Mononuclear cell (primary cell): ENCODE results near the genes GOLGA5, MOAP1 and ASB2.

GRCh38 chr14:92546288-92547190 is 33.0 kb downstream of the RIN3 start:
- RRBS, result no CpG with 5 or more reads among the region's 8 CpGs

- RRBS, result 25% methylated on average over 4 of the region's 10 CpGs
These were observed 36.3 kb downstream of the RIN3 start for GRCh38 chr14:92549839-92550319.

DNA sequence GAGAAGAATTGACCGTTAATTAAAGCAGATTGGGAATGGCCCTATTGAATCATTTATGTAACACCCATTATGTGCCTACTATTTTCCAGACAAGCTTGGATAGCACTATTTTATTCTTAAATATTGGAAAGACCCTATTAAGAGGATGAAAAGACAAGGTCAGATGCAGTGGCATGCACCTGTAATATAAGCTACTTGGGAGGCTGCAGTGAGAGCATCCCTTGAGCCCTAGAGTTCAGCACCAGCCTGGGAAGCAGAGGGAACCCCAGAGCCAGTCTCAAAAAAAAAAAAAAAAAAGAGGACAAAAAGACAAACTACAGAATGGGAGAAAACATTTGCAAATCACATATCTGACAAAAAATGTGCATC is 92.3 kb downstream of the RIN3 start:
- RRBS, result no CpG with 5 or more reads among the region's 1 CpG

- RRBS, result no CpG with 5 or more reads among the region's 4 CpGs
These were observed 73.0 kb downstream of the LGMN start for GRCh38 chr14:92675494-92675747.

GRCh38 chr14:92794105-92795061 is at the start of gene GOLGA5:
Gene GOLGA5, plus strand, starts transcription at chr14:92794305.
- RRBS, result 1% methylated on average over 12 of the region's 71 CpGs

GRCh38 chr14:92922414-92922795 is 545 bp upstream of the CHGA start:
- RRBS, result no CpG with 5 or more reads among the region's 4 CpGs

GRCh38 chr14:93036798-93037457 is 78.8 kb downstream of the ITPK1 start:
- RRBS, result no CpG with 5 or more reads among the region's 9 CpGs

DNA sequence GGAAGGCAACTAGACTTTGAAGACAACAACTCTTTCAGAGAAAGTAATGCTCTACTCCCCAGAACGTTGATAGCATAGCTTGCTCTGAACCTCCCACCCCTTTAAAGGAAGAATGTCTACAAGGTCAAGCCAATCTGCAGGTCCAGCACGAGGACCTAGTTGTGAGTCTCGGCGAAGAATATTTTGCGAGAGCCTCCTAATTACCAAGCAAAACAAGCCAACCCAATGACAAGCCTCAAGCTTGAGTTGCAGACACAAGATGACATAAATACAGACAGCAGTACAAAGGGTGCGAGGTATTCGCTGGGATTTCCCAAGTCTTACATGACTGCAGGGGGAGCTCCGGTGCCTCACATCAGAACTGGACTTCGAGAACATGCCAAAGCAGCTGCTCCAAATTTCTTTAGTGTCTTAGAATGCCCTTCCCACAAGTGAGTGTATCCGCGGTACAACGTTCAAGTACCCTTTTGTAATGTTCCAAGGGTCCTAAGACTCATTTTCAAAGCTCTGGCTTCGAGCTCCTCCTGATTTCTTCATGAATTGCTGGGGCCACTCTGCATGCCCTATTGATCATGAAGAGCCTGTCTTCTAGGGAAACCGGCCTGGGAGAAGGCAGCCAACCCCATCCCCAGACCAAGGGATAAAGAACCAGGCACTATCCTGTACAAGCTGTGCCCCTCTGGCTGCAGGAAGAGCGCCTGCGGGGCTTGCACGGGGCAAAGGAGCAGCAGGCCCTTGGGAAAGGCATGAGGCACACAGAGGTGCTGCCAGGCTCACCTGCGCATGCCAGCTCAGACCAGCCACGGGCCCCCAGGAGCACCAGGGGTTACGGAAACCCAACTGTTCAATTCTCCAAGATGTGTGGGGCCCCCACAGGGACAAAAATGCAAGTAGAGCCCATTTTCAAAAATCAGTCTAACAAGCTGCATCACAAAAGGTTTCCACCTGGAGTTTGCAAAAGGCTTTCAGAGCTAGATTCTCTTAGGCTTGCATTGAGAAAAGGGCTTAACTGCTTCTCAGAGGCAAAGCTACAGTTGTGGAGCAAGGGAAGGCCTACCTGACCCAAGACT is 2.2 kb downstream of the ITPK1 start:
- RRBS, result no CpG with 5 or more reads among the region's 20 CpGs

GRCh38 chr14:93184767-93185419 is at the start of gene MOAP1:
Gene MOAP1, minus strand, starts transcription at chr14:93184897.
- RRBS, result 2% methylated on average over 46 of the region's 83 CpGs

DNA sequence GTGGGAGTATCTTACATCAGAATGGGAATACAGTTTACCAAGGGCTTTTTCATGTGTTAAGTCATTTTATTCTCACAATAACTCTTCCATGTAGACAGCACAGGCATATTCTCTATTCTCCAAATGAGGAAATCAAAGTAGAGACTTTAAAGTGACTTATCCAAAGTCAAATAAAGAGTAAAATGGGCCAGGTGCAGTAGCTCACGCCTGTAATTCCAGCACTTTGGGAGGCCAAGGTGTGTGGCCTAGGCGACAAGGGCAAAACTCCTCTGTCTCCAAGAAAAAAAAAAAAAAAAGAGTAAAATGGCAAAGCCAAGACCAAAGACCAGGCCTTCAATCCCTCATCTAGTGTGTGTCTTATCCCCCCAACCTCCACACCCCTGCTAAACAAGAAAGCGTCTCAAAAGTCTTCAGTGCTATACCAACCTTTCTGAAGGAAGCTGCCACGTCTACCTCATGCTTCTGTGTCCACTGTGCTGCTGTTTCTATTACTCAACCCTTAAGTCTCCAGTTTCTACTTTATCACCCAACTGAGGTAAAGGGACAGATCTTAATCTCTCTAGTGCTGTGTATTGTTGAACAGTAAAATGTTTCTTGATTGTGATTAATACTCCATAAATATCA is 23.6 kb downstream of the BTBD7 start:
- RRBS, result no CpG with 5 or more reads among the region's 4 CpGs

GRCh38 chr14:93688250-93689104 is 99.8 kb downstream of the PRIMA1 start:
- RRBS, result no CpG with 5 or more reads among the region's 11 CpGs

DNA sequence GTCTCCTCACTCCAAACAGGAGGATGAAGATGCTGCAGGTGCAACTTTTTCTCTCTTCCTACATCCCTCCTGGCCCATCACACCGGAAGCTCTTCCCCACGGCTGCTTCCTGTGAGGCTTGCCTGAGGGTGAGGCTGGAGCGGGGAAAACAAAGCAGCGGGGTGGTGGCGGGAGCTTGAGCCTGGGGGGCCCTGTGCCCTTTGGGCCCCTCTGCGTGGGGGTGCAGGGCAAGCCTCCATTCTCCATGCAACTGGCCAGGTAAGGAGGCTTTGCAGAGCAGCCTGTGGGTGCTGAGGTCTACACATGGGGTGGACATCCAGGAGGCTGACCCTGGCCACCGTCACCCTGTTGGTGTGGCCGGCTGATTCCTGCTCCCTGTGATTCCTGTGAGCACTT is 70.7 kb downstream of the PRIMA1 start:
- RRBS, result 64% methylated on average over 1 of the region's 8 CpGs

- RRBS, result no CpG with 5 or more reads among the region's 26 CpGs
These were observed 39.8 kb downstream of the PRIMA1 start for GRCh38 chr14:93748141-93749168.

DNA sequence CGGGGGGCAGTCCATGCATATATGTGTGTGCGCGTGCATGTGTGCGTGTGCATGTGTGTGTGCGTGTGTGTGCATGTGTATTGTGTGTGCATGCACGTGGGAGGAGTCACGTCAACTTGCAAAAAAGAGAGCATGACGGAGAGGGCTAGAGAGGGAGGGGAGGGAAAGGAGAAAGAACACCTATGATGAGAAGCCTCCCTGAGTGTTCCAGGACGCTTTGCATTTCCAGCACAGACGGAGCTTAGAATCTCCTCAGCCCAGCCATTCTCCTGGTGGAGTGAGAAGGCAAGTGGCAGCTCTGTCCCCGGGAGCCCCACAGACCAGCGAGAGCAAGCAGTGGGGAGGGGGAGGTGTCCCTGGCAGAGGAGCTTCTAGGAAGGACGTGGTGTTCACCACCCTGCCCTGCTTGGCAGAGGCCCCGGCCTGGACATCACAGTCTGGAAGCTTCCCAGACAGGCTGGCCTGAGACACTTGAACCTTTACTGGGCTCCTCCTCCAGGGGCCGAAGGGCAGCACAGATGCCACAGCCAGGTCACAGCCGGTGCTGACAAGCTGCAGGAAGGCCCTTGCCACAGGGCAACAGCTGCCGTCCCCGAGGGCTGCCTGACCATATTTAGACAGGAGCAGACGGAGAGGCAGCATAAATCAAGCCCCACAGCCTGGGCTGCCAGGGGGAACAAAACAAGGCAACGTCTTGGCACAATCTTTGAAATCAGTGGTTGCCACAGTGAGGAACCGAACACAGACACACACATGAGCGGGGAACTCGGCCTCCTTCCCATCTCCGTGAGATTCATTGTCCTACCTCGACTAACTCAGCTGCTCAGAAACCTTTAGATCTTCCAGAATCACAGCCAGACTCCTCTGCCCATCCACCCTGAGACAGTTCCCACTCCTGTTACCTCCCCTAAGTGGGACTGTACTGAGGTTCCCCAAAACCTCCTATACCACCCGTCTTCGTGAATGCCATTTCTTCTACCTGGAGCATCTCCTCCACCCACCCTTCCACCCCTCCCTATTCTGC is 28.5 kb downstream of the PRIMA1 start:
- RRBS, result 0% methylated on average over 2 of the region's 27 CpGs

DNA sequence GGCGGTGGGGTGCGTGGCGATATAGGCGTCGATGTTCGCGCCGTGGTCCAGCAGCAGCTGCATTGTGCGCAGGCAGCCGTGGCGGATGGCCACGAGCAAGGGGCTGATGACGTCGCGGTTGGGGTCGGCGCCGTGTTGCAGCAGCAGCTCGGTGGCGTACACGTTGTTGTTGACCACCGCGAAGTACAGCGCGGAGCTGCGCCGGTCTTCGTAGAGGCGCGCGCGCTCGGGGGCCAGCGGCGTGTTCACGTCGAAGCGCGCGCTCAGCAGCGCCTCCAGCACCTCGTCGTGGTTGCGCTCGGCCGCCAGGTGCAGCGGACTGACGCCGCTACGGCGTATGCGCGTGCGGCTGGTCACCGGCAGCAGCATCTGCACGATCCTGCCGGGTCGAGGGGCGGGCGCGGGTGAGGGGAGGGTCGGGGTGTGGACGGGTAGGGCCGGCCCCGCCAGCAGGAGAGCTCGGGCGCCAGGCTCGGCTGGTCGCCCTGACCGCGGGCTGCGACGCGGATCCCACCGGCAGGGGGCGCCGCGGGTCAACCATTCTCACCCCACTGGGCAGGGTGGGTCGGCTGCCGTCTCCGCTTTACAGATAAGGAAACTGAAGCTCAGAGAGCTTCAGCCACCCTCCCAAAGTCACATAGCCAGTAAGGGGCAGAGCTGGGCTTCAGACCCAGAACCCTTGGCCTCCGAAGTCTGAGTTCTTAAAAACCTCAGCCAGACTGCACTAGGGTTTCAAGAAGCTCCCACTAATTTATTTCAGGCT is 12.3 kb downstream of the FAM181A start:
- RRBS, result 2% methylated on average over 18 of the region's 82 CpGs

DNA sequence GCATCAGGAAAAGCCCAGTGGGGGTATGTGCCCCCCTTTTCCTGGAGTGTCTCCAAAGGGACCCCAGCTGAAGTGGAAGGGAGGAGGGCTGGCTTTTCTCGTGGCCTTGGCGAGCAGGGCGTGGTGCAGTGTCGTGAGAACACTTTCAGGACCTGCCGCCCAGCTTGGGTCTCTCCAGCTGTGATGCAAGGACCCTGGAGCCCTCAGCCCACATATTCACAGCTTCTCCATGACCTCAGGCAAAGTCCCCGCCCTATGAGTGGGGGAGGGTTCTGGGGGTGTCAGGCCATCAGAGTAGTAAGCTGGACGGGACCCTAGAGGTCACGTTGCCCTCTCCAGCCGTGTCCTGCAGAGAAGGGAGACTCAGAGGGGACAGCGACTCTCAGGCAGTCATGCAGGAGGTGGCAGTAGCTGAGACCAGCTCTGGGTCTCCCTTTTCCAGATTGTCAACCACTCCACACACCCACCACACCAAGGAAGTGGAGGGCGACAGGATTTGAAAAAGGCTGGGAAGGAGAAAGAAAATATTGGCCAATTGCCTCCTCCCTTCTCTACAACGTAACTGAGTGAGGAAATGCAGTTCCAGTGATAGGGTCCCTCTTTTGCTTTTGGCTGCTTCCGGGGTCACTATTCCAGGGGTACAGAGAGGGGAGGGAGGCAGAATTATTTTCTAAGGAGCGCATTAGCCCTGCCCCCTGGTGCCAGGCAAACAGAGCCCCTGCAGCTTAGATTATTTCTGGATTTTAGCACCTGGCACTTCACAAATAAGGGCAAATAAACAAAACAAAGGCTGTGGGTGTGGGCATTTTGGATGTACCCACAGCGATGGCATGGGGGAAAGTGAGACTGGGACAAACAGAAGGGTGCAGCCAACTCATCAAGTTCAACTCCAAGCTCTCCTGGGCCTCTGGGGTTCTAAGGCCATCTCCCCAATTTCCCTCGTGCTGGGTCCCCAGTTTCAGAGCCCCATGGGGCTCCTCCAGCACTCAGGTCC is 20.6 kb downstream of the ASB2 start:
- RRBS, result no CpG with 5 or more reads among the region's 16 CpGs

DNA sequence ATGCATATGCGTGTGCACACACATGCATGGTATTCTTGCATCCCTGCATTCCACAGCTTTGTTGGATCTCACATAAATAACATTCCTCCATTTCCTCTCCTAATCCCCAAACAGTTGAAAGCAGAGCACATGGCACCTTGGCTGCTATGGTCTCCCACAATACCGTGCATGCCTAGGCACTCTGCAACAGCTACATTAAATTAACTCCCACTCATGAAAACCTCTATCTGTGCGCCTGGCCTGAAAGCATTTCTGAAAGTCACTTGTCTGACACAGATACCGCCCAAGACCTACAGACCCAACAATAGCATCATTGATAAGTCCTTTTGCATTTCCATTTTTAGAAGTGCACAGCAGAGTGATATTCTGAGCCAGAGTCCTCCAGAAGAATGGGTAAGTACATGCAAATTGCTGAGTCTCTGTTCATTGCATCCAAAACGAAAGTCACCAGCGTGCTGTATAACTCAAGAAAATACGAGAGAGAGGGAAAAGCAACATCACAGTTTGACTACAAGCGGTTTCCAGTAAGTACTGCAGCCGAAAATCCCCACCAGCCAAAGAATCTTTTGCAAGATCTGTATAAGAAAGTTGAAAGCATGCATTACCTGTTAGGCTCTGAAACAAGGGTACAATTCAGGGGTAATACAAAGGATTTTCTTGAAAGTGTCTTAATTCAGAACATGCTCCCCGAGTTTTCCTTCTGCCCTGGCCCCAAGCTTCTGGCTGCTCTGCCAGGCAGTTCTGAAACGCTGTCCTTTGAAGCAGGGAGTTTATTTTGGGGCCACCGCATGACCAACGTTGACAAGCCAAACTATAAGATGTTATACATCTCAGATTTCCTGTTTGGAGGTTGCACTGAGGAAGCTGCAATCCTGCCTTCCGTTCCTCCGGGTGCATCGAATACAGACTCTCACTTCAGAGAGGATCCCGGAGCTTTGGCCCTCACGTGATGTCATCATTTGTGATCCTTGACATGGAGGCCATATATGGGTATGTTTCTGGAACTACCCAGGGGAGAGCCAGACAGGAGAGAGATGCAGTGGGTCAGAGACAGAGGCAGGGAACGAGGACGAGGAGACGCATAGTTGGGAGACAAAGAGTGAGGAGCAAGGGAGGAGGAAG is at the start of gene ASB2:
TSS of gene ASB2 (minus strand) at position 742 of the 1,122 bp plus-strand sequence.
- RRBS, result no CpG with 5 or more reads among the region's 21 CpGs

- RRBS, result no CpG with 5 or more reads among the region's 5 CpGs
These were observed 679 bp upstream of the ASB2 start for GRCh38 chr14:93976951-93977547.

DNA sequence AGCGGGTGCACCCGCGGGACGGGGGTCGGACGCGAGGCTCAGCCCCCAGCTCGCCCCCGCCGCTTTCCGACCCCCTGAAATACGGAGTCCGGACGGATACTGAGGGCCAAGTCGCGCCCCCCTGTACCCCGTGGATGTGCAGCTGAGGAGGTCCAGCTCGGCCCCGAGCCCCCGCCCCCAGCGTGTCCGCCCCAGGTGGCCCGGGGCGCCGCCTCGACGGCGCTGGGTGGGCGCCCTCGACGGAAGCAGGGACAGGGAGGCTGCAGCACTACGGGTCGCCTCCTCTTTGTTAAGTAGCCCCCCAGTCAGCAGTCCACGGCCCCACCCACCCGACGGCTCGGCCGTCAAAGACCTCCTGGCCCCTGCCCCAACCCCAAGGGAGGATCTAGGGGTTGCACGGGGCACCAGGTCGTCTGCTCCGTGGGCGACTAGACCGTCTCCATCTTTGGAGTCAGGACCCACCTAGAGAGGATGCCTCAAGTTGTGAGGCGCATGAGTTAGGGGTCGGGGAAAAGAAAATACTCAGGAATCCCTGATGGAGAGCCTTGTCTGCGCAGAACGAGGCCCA is 552 bp downstream of the OTUB2 start:
- RRBS, result 2% methylated on average over 14 of the region's 47 CpGs

DNA sequence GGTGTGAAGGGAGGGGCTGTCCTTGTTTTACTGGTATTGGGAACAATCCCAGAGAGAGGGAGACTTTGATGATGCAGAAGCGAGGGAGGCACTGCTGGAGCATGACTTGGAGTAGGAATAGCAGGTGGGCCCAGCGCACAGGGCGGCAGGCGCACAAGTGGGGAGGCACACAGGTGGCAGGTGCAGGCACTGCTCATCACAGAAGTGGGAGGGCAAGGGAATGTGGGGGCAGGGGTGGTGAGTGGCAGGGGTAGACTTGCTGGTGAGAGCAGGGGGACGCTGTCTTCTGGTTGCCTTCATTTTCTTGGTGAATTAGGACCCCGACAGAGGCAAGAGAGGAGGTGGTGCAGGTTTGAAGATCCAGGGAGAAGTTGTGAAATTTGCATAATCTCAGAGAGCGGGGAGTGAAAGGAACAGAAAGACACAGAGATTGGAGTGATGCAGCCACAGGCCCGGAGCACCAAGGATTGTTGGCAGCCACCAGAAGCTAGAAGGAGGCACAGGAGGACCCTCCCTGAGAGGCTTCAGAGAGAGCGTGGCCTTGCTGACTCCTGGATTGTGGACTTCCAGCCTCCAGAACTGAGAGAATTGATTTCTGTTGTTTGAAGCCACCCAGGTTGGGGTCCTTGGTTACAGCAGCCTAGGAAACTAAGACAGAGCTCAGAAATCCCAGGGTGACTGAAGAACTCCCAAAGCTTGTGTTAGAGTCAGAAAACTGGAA is 18.1 kb downstream of the IFI27L1 start:
- RRBS, result no CpG with 5 or more reads among the region's 9 CpGs